LNCaP clone FGC (cell line): ENCODE measurements around a stretch of chr2.

DNA sequence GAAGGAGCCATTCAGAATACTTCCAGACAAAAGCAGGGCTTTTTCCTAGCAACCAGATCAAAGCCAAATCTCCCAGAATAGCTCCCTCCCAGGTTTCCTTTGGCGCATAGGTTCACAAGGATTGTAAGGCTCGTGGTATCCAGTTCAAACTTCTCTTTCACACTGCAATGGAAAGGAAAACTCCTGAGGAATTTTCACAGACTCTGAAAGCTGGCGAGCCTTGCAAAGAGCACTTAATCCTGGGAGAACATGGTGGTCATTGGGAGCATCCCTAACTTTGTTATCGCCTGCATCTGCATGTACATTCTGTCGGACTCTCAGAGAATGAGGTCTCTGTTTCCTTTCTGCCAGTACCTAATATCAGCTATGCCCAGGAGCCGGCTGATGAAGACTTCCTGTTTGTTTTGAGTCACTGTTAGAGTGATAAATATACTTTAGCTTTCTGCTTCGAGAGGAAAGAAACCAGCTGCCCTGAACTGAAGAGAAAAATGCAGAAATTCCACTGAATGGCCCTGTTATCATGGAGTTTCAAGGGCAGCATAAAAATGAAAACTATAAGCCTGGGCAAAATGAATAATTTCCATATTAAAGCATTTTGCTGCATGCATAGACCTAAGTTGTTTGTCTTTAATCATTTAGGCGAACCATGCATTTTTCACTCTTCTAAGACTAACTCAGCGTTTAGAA, 76.3 kb upstream of the ZEB2 start:
- RRBS, 2 experiments, result no CpG with 5 or more reads among the region's 9 CpGs

GRCh38 chr2:144597369-144597896, 77.5 kb upstream of the ZEB2 start:
- RRBS, 2 experiments, result no CpG with 5 or more reads among the region's 4 CpGs

DNA sequence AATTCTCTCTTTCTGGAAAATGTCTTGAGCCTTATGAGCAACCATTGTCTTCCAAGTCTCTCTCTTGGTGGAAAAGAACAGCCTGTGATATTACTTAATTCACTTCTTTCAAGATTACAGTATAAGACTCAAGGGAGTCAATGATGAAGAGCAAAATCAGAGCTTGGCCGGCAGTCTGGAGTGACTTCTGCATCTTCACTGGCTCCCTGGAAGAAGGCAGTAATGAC, 122.9 kb upstream of the ZEB2 start:
- RRBS, 2 experiments, result no CpG with 5 or more reads among the region's 1 CpG

- RRBS, 2 experiments, result no CpG with 5 or more reads among the region's 5 CpGs
Observed at GRCh38 chr2:144671593-144672295, 151.8 kb upstream of the ZEB2 start.

GRCh38 chr2:145751387-145752133, 1231.6 kb upstream of the ZEB2 start:
- RRBS, 2 experiments, result no CpG with 5 or more reads among the region's 6 CpGs

DNA sequence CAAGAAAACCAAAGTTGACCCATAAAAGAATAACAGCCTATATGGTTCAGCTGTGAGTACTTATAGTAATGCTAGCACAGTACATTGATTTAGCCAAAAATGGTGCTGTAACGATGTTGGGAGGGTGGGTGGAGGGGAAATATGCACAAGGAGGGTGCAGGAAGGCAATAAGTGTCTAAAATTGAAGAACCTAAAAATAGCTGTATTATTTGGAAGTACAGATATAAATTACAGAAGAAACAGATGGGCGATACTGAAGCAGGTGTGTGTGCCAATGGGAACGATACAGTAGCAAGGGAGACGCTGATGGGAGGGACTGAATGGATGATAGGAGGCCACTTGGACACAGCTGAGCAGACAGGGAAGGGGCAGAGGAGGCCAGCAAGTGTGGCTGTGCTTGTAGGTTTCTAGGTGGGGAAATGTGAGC, 92.0 kb upstream of the EPC2 start:
- RRBS, 2 experiments, result no CpG with 5 or more reads among the region's 4 CpGs

DNA sequence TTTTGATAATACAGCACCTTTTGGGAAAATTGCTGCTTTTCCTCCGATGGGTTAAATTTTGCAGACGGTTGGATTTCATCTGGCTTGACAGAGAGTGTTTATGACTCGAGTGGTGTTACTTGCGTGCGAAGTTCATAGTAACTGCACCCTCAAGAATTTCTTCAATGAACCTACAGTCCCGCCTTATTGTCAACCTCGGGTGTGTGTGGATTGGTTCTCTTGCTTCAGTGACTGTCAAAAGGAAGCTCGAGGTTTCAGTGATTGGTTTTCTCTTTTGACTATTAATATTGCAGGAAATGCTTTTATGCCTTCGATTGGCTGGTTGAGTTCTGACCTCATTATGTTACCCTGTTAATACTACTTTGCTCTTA, 1.4 kb downstream of the EPC2 start:
- RRBS, 2 experiments, result no CpG with 5 or more reads among the region's 9 CpGs

- RRBS, 2 experiments, result no CpG with 5 or more reads among the region's 4 CpGs
Observed at GRCh38 chr2:149000066-149000679, 38.3 kb upstream of the LYPD6B start.

- RRBS, 2 experiments, result no CpG with 5 or more reads among the region's 1 CpG
Observed at GRCh38 chr2:149422401-149422847, 92.0 kb downstream of the LYPD6 start.

- RRBS, 2 experiments, result no CpG with 5 or more reads among the region's 6 CpGs
Observed at GRCh38 chr2:150471977-150473098, 15.1 kb downstream of the RND3 start.

DNA sequence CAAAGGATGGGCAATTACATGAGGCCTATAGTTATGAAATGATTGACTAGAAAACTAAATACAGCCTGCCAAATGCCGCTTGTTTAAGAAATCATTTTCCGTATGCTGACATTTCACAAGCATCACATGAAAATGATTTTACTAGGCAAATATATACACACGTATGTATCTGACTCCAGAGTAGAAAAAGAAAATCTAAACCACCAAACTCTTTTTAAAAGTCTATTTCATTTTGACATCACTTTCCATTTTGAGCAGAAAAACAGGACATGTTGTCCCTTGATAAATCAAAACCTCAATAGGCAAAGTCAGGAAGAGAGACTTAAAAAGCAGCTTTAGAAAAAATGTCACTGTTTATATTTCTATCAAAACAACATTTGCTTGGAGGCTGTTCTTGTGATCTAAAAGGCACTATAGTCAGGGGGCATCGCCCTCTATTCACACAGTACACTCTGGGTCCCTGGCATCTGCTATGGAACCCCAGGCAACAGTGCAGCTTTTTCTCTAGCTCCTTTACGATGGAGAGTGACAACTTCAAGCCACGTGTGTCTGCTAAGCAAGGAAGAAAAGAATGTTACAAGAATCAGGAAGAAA, 11.4 kb downstream of the RND3 start:
- RRBS, 2 experiments, result no CpG with 5 or more reads among the region's 6 CpGs

DNA sequence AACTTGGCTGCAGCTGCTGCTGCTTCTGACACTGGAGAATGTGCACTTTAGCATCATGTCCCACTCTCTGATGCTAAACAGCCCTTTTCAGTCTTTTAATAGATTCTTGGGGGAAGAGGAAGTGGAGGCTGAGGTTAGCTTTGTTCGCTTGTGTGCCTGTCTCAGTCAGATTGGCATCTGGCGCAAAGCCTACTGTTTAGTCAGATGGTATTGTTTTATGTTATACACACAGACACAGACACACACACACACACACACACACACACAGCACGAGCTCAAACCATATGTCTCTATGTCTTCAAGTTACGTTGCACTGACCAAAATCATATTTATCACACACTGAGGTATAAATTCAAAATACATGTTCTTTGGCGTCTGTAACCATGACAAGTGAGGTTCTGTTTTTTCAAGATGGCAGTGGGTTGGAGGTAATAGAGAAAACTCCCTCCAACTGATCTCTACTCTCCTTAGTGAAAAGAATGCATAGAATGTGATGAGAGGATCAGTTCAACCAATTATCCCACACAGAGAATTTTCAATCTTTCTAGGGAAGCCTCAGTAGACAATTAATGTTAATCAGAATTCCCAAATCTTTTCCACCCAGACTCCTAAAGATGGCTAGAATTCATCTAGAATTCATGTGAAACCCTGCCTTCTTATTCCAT, 136.8 kb upstream of the RND3 start:
- RRBS, 2 experiments, result no CpG with 5 or more reads among the region's 5 CpGs

DNA sequence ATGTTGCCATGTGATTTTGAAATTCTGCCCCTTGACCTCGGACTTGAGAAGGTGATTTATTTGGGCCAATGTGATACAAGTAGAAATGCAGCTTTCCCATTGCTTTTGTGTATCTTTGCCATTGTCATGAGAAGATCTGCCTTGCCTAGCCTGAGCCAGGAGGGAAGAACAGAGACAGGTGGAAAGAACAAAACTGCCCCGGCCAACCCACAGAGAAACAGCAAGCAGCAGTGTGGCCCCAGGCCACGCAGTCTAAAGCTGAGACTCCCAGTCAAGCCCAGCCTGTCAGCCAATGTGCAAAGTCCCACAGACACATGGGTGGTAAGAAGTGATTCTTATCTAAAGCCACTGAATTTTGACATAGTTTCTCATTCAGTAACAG, 245.7 kb upstream of the RND3 start:
- RRBS, 2 experiments, result no CpG with 5 or more reads among the region's 3 CpGs

- RRBS, 2 experiments, result no CpG with 5 or more reads among the region's 4 CpGs
Observed at GRCh38 chr2:151379120-151379413, 21.7 kb downstream of the TNFAIP6 start.

- RRBS, 2 experiments, result no CpG with 5 or more reads among the region's 1 CpG
Observed at GRCh38 chr2:151730289-151730603, 4.0 kb downstream of the NEB start.

DNA sequence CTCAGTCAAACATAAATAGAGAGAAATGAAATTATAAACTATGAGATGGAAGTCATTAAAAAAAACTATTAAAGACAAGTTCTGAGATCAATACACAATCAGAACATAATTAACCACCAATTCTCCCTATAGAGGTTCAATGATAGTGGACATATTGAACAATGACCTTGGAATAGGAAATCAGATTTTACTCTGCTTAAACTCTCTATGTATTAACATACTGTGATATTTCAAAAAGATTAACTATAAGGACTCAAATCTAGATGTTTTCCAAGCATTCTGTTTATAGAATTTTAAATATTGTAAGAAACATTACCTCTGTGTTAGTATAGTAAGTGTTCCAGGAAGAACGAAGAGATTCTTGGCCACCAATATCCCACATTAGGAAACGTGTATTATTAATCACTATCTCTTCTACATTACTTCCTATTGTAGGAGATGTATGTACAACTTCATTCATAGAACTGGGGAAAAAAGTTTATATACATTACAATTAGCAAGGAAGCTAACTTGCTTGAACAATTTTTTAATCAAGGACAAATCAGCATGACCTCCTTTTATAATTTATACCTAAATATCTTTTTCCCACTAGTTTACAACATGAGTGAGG, 14.3 kb downstream of the ARL5A start:
- RRBS, 2 experiments, result no CpG with 5 or more reads among the region's 2 CpGs

DNA sequence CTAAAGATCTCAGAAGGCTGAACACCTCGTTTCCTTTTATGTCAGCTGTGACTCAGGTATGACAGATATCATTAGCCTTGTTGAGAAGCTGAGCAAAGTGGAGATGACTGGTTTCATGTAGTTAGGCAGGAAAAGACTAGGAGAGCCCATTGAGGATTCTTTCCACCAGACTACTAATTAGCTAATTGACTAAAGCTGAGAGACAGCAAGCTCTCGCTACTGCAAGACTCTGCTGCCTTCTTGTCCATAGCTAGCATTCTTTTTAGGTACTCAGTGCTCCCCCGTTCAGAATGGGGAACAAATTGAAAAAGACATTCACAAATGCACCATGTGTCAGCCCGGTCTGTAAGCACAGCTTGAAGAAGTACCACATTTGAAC, 32.1 kb upstream of the ARL5A start:
- RRBS, 2 experiments, result no CpG with 5 or more reads among the region's 4 CpGs

- RRBS, 2 experiments, result no CpG with 5 or more reads among the region's 5 CpGs
Observed at GRCh38 chr2:152337691-152338179, 2.8 kb downstream of the FMNL2 start.

DNA sequence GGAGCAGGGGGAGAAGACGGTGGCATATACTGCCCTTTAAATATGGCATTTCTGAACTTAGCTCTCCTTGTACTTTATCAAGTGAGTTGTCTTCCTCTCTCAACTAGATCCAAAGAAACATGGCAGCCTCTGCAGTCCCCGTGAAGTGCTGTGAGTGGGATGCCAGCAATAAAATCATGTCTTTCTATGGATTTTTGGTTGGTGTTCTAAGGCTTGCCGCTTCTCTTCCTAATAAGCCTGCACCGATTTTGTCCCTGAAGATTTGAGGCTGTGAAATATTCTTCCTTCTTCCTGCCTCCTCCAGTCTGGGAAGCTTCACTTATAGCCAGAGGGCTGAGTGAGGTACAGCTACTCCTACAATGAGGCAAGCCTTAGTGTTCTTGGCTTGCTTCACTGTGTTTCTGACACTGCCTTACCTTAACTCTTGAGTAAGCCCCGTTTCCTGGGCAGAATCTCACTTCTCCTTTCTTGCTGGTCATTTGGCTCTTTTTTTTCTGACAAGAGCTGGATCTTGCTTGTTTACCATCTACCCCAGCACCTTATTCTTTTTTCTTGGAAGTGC, 131.8 kb downstream of the FMNL2 start:
- RRBS, 2 experiments, result no CpG with 5 or more reads among the region's 5 CpGs

DNA sequence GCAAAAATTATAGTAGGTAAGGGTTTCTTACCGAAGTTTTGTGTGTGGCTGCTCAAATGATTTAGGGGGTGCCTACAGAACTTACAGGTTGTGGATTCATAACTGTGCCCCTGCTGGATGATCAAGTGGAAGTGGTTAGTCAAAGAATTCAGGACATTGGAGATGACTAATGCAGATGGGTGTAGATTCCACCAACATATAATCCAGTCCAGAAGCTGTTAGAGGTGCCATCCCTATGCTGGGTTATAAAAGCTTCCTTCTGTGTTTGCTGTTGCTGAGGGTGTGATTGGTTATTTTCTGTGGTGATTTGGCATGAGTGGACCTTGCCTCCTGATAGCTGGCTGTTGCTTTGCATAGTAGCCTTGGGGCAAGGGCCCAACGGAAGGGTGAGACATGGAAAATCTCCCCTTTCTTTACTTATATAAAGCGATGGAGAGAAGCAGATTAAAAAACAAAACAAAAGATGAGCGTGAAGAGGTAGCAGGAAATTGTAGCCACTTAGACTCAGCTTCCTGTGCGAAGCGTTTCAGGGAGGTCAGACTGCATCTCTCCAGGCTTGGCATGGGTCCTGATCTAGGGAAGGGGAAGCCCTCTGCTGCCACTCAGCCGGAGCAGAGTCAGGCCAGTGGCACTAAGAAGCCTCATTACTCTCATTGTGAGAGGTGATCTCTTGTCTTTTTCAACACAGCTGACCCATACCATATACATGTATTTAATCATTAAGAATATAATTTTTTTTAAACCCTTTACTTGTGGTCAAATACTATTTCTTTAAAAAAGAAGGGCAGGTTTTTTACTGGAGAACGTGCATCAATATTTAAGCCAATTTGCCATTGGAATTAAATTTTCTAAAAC, 190.4 kb downstream of the FMNL2 start:
- RRBS, 2 experiments, result no CpG with 5 or more reads among the region's 8 CpGs